ENCODE results near the genes SLC2A4, CD68, SAT2, EFNB3, CYB5D1 and KCNAB3.

GRCh38 chr17:7281568-7282646, at the start of gene SLC2A4:
Gene SLC2A4 (plus strand): TSS chr17:7281718.
- PRO-cap: no peak

DNA sequence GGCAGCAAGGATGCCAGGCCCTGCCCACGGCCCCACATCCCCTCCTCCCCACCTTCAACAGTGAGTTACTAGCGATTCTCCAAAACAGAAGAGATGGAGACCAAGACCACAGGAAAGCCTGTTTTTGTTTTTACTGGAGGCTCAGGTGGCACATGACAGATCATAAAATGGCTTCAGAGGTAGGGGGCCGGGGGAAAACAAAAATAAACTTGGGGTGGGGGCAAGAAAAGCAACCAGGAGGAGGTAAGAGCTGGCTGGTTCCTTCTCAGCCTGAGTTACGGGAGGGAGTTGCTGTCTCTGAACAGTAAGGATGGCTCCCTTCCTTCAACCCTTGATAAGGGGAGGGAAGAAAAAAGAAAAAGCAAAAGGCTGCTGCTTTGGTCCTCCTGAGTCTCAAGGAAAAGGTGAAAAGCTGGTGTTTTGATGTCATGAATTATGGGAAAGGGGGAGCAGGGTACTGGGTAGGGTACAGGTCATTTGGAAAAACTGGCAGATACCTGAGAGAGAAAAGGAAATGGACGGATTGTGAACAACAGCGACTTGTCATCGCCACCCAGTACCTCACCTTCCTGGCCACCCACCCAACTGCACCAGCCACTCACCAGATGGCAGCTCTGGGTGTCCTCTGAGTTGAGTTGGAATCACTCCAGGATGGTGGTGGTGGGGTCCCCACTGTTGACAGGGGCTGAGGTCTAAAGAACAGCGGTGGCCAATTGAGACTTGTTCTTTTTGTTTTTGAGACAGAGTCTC, 6.1 kb downstream of the YBX2 start:
- PRO-cap: no peak

DNA sequence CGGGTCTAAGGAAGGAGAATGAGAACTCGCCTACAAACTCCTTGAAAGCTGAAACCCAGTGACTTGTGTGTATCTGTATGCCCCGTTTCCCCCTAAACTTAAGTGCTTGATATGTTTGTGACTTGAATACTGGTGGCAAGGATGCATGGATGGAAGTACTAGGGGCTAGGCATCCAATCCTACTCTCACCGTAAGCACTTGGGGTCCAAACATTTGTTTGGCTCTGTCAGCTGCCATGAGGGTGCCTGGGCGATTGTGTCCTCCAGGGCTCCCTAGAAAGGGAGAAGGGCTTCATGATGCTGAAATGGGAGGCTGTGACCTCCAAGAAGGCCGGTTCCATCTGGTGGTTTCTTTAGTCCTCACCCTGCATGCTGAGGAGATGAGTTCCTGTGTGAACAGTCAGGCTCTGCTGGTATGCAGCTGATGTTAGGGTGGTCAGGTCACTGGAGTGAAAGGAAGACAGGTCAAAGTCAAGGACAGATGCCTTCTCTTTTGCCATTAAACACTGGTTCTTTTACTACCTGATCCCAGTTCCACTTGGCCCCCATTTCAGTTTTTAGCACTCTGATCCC, 1.4 kb downstream of the GPS2 start:
- PRO-cap: bidirectional peak, plus-strand start at position 355 of the sequence, minus-strand start at position 103 of the sequence; unidirectional peak, plus-strand start at position 429 of the sequence

- PRO-cap: no peak
Measured at GRCh38 chr17:7417912-7418663, 2.0 kb upstream of the SPEM1 start.

GRCh38 chr17:7426139-7426567, 737 bp downstream of the SPEM2 start:
- PRO-cap: no peak

GRCh38 chr17:7557868-7558591, 520 bp upstream of the TNFSF13 start:
- PRO-cap: no peak

- PRO-cap: no peak
Measured at GRCh38 chr17:7559757-7560195, 1.2 kb downstream of the TNFSF13 start.

- PRO-cap: bidirectional peak, plus-strand start at chr17:7579640, minus-strand start at chr17:7579460
Measured at GRCh38 chr17:7579035-7579782, at the start of gene CD68. Gene CD68 (plus strand): TSS chr17:7579638.

DNA sequence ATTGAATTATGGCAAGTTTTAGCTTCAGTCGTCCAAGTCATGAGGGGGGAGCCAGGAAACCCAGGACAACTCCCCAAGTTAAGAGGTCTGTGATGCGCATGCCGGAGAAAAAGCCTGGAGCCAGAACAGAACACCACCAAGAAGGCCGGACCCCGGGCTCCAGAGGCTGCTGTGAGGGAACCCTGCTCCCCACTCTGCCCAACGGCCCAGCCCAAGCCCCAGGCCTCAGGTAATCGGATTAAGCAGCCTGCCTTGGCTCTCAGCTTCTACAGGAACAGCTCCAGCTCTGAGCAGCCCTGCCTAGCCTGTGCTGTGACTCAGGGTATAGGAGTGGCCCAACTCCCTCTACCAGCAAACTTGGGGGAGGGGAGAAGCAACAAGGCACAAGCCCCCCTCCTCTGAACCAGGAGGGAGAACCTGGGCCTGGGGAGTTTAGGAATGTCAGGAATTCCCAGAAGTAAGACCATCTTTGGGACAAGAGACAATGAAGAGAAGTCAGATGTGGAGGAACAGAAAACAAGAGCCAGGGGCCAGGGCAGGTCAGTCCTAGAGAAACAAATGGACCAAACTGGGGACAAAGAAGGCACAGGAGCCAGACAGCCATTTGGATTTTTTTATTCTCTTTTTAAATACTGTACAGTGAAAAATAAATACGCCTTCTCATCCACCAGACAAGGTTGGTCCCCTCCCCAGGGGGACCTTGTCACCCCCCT, 893 bp upstream of the SOX15 start:
- PRO-cap: no peak

GRCh38 chr17:7626873-7627924, at the start of gene SAT2:
Gene SAT2 (minus strand): TSS chr17:7627821.
- PRO-cap: bidirectional peak, plus-strand start at chr17:7627994, minus-strand start at chr17:7627876

DNA sequence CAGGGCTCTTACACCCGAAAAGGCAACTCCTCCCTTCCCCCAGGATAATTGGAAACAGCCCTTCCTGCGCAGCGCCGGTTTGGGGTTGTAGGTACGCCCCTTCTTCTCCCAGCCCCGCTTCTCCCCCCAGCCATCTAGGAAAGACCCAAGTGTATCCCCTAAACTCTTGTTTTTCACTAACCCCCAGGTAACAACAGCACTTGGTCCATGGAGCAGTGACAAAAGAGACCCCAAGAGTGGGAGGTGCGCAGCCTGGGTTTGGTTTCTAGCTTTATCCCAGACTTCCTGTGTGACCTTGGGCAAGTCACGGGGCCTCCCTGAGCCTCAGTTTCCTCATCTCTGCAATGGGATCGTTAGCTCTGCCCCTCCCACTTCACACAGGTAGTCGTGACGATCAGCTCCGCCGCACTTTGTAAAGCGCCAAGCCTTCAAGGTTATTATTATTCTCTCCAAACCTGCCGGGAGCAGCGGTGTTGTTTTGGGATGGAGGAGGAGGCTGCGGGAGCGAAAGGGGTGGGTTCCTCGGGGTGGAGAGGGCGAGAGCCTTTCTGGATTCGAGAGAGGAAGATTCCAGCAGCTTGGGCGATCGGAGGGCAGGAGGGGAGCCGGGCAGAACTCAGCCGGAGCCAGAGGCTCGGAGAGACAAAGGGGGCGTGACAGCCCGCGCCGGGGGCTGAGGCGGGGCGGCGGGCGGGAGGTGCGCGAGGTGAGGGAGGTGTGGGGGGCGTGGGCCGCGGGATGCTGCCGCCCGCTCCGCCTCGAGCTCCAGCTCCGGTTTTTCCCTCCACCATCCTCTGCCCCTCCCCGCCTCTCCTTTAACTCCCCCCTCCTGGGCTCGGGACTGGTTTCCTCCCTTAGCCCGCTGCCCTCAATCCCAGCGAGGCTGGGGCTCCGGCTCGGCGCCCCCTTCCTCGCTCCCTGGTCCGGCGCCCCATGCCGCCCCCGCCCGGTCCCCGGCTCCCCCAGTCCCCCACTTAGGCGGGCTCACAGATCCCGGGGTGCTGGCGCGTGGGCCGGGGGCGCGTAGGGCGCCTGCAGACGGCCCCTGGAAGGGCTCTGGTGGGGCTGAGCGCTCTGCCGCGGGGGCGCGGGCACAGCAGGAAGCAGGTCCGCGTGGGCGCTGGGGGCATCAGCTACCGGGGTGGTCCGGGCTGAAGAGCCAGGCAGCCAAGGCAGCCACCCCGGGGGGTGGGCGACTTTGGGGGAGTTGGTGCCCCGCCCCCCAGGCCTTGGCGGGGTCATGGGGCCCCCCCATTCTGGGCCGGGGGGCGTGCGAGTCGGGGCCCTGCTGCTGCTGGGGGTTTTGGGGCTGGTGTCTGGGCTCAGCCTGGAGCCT, at the start of gene EFNB3:
Gene EFNB3 (plus strand): TSS at position 844 of the 1,336 bp plus-strand sequence.
- PRO-cap: no peak

DNA sequence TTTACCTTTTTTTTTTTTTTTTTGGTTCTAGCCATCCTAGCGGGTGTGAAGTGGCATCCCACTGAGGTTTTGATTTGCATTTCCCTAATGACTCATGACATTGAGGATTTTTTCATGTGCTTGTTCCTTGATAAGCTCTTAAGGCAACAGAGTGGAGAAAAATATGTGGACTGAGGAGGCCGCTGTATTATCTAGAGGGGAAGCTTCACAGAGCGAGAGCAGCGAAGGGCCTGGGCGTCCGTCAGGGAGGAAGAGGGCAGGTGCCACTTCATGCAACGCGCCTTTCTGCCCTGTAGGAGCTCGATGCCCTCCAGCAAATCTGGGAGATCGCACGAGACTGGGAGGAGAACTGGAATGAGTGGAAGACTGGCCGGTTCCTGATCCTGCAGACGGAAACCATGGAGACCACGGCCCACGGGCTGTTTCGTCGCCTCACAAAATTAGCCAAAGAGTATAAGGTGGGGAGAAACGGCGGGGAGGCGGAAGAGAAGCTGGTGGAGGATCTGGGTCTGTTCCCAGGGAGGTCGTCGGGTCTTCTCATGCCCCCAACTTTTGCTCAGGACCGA, 50.1 kb downstream of the DNAH2 start:
- PRO-cap: no peak

DNA sequence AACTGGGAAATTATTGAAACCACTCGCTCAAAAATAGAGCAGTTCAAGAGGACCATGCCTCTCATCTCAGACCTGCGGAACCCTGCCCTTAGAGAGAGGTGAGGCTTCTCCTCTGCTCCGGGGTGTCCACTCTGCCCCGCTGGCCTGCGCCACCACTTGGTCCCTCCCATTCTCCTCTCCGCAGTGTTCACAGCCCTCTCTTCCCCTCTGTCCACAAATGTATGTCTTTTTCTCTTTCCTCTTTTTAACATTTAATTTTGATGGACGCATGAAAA, 50.6 kb downstream of the DNAH2 start:
- PRO-cap: no peak

- PRO-cap: bidirectional peak, plus-strand start at chr17:7838714, minus-strand start at chr17:7838647; bidirectional peak, plus-strand start at chr17:7838947, minus-strand start at chr17:7838858; bidirectional peak, plus-strand start at chr17:7839273, minus-strand start at chr17:7839183
Measured at GRCh38 chr17:7838600-7839442, 4.8 kb downstream of the KDM6B start.

GRCh38 chr17:7855713-7856532, 1.1 kb downstream of the TMEM88 start:
- PRO-cap: bidirectional peak, plus-strand start at chr17:7856163, minus-strand start at chr17:7855981

- PRO-cap: bidirectional peak, plus-strand start at chr17:7858066, minus-strand start at chr17:7857877
Measured at GRCh38 chr17:7857815-7858155, at the start of gene CYB5D1. Gene CYB5D1 (plus strand): TSS chr17:7858003.

DNA sequence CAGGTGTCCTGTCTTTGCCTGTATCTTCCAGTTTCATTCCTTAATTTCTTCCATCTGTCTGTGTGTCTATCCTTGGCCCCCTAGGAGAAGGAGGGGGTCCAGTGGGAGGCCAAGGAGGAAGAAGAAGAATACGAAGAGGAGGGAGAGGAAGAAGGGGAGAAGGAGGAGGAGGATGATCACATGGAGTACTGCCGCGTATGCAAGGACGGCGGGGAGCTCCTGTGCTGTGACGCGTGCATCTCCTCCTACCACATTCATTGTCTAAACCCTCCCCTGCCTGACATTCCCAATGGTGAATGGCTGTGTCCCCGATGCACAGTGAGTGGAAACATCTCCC, 6.2 kb downstream of the CHD3 start:
- PRO-cap: no peak

DNA sequence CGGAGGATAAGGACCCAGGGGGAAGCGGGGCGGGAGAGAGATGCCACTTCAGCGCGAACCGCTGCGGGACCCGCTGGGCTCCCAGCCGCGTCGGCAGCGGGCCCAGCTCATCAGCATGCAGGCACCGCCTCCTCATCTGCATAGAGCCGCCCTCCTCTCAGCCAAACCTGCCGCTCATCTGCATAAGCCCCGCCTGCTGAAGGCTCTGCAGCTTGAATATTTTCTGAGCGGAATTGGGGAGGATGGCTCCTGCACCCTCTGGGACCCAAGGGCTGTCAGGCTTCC, at the start of gene KCNAB3:
Gene KCNAB3 (minus strand): TSS at position 109 of the 285 bp plus-strand sequence.
- PRO-cap: no peak

- PRO-cap: no peak
Measured at GRCh38 chr17:8021314-8021927, 17.4 kb upstream of the ALOX15B start.

GRCh38 chr17:8103209-8103979, 14.9 kb downstream of the ALOXE3 start:
- PRO-cap: no peak